ENCODE data around the genes C21orf140 and SMIM34.

DNA sequence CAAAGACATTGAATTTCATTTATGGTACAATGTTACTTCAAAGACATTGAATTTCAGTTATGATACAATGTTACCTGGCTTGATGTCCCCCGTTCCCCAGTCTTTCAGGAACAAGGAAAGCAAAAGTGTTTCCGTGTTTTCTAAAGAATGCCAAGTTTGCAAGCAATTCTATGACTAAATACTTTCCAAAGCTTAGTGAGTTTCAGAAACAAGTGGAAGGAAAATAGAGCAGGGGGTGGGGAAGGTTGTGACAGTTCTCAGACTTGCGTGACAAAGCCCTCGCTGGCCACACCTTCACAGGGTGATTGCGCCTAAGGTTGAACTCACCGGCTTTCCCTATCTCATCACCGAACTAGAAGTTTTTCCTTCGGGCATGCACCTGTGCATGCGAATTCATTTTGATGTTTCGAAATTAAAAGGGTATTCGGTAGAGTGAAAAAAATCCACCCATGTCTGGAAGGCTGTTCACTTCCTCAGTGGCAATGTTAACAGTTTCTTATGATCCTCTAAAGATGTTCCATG is 930 bp upstream of the PAXBP1 start:
- RRBS, 2 experiments = no CpG with 5 or more reads among the region's 11 CpGs

- RRBS, 2 experiments = 1 to 8% methylated on average over 9 to 10 of the region's 48 CpGs
Measured at GRCh38 chr21:33025001-33025828, 520 bp upstream of the OLIG2 start.

- RRBS, 2 experiments = under 1 to 20% methylated on average over 14 of the region's 51 CpGs
Measured at GRCh38 chr21:33109284-33110219, 39.6 kb downstream of the OLIG1 start.

- RRBS, 2 experiments = no CpG with 5 or more reads among the region's 11 CpGs
Measured at GRCh38 chr21:33230798-33231055, 989 bp downstream of the IFNAR2 start.

GRCh38 chr21:33434594-33435373 is 31.6 kb downstream of the IFNGR2 start:
- RRBS, 2 experiments = no CpG with 5 or more reads among the region's 5 CpGs

GRCh38 chr21:33765629-33766549 is 123.6 kb downstream of the ITSN1 start:
- RRBS, 2 experiments = no CpG with 5 or more reads among the region's 4 CpGs

DNA sequence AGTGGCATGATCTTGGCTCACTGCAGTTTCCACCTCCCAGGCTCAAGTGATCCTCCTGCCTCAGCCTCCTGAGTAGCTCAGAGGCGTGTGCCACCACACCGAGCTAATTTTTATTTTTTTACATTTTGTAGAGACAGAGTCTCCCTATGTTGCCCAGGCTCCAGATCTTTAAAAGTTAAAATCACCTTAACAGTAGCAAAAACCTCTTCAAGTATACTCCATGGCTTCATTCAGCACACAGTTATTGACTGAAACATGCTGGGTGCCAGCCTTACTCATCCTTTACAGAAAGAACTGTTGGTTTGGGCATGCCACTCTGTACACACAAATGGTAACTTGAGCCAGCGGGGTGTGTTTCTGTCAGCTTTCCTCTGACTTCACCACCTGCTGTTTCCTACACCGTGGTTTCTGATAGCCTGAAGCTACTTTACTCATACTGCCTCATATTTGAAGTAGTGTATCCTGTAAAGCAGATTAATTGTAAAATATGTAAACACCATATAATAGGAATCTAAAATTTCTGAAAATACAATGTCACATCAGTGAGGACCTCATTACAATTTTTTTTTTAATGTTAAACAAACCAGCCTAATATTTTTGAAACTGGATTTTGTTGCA is 114.0 kb downstream of the ATP5PO start:
- RRBS, 2 experiments = no CpG with 5 or more reads among the region's 4 CpGs

- RRBS, 2 experiments = no CpG with 5 or more reads among the region's 12 CpGs
Measured at GRCh38 chr21:33940649-33941476, 25.3 kb upstream of the ATP5PO start.

DNA sequence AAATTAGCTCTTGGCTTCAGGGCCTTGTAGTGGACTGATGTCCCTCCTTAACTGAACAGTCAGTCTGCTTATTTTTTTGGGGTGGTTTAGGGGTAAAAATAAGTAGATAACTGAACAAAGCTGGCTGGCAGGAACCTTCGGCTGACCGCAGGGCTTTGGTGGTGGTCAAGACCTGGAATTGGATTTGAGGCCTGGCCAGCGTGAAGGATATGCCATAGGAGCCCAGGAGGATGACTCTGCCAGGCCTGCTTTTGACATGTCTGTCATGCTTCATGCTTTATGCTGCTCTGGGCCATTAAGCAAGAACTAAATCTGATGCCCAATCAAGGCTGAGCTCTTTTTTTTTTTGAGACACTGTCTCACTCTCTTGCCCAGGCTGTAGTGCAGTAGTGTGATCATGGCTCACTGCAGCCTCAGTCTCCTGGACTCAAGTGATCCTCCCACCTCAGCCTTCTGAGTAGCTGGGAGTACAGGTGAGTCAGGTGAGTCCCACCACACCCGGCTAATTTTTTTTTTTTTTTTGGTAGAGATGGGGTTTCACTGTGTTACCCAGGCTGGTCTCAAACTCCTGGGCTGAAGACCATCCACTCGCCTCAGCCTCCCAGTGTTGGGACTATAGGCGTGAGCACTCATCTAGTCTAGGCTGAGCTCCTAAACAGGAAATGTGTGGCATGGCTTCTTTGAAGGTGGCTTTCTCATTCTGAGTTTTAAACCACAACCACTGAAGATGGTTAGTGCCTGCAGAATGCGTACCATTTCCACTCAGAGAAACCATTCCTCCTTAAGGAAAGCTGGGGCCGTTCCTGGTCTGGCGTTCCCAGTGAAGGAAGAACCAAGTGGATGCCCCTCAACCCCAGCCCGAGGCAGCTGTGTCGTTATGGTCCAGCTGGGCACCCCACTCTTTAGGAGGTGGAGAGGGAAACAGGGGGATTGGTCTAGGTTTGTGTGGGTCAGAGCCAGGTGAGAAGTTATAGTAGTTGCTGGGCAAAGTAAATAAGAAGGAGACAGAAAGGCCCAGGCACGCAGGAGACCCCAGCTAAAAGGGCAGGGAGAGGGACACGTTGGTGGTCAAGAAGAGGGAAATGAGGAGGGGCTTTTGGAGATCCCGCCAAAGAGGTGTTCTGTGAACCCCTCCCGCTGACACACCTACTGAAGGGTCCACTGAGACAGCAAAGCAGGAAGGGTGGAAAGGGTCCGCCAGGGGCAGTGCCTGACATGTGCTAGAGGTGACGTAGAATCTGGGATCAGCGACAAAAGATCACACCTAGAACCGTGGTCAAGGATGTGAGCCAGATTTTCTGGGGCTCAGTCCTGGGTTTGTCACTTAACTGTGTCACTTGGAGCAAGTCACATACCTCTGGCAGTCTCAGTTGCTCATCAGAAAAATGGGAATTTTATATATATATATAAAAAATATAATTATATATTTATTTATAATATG is 34.3 kb upstream of the ATP5PO start:
- RRBS, 2 experiments = no CpG with 5 or more reads among the region's 19 CpGs

- RRBS, 2 experiments = no CpG with 5 or more reads among the region's 5 CpGs
Measured at GRCh38 chr21:33975292-33975991, 59.8 kb upstream of the ATP5PO start.

- RRBS, 2 experiments = no CpG with 5 or more reads among the region's 4 CpGs
Measured at GRCh38 chr21:34087224-34087734, 13.9 kb downstream of the MRPS6 start.

- RRBS, 2 experiments = no CpG with 5 or more reads among the region's 6 CpGs
Measured at GRCh38 chr21:34333356-34333742, 30.5 kb upstream of the KCNE2 start.

- RRBS, 2 experiments = no CpG with 5 or more reads among the region's 1 CpG
Measured at GRCh38 chr21:34401014-34401450, at the start of gene C21orf140. Gene C21orf140, minus strand, starts transcription at chr21:34401072.

- RRBS, 2 experiments = no CpG with 5 or more reads among the region's 6 CpGs
Measured at GRCh38 chr21:34423689-34424271, at the start of gene SMIM34. Gene SMIM34, minus strand, starts transcription at chr21:34423951.

DNA sequence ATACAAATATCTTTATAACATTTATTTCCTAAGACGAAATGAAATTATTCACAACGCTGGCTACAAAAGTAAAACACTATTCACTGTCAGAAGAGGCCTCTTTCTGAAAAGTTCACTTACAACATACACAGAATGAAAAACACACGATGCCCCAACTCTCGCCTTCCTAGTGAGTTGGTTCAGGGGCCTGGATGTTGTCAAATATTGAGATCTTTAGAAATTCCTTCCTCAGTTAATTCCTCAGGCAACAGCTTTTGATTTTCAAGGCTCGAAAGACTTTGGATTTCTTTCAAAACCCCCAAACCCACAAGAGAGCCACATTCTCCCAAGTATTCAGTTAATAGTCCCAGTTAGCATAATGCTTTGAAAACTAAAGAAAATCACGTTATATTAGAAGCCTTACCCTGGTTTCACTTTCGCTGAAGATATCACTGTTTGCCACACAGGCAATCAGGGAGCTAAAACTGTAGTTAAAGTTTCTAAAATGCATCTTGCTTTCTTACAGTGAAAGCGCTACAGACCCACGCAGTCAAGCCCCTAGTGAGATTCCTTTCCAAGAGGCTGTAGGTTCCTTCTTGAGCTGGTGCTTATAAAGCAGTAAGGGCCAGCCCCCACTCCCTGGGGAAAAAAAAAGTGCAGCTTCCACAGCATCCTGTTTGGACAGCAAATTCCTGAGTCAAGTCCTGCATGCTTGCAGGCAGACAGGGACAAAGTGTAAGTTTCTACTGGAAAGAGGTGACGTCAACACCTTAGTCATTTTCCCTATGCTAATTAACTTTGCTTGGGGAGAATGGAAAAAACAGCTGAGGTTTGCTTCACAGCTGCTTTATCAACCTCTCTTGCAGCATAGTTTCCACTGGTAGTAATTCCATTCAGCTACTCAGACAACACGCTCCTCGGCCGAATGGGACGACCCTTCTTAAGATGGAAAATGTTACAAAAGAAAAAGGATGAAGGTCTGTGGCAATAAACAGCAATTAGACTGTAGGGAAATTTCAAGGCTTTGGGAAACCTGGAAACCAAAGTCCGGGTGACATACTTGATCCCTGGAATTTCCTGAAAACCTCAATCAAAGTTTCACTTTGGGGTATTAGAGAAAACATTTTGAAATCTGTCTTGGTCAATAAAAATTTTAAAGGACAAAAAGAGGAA is 14.6 kb upstream of the KCNE1 start:
- RRBS, 2 experiments = no CpG with 5 or more reads among the region's 15 CpGs

- RRBS, 2 experiments = no CpG with 5 or more reads among the region's 10 CpGs
Measured at GRCh38 chr21:34790101-34790892, 121.5 kb downstream of the CLIC6 start.

DNA sequence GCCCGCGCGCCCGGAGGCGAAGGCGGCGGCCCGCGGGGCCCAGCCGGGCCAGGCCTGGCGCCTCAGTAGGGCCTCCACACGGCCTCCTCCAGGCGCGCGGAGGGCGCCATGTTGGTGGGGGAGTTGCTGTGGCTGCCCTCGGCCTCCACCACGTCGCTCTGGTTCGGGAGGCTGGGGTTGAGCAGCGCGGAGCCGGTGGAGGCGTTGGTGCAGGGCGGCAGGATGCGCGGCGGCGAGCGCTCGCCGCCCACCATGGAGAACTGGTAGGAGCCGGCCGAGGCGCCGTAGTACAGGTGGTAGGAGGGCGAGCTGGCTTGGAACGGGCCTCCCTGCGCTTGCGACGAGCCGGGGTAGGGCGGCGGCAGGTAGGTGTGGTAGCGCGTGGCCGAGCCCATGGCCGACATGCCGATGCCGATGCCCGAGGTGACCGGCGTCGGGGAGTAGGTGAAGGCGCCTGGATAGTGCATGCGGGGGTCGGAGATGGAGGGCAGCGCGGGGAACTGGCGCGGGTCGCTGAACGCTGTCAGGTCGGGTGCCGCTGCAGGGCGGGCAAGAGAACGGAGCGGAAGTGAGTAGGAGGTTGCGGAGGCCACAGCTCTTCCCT is 123.4 kb downstream of the CLIC6 start:
- RRBS, 2 experiments = 96 to 97% methylated on average over 19 to 23 of the region's 69 CpGs

- RRBS, 2 experiments = no CpG with 5 or more reads among the region's 8 CpGs
Measured at GRCh38 chr21:34795450-34796285, 126.9 kb downstream of the CLIC6 start.

DNA sequence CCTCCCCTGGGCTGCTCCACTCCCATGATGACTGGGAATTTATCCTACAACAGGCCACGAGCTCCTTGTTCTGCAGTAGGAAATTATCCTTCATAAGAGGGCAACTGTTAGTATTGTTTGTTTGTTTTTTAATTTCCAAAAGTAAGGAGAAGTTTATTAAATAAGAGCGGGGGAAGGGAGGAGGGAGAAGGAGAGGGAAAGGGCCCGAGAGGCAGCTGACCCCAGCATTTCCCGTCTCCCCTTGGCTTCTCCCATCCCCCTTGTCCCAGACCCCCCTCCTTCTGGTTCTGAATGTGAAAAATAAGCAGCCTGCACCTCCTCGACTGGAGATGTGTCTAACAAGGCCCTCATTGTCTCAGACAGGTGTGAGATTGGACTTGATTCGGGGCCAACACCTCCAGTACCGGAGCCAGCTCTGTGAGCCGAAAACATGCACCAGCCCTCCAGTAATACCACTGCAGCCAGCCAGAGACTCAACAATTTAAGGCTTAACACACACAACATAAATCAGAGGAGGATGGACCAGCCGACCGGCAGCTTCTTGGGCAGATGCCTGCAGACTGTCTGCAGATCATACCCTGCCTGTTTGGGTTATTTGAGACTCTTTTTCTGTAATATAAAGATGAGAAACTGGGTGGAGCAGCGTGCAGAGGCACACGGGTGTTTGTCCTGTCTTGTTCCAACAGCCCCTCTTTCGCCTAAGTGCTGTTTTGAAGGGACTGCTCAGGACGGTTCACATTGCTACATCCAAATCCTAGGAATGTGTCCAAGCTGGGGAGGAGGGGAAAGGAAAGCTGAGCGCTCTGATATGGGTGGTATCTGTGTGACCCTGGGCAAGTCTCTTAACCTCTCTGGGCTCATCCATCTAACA is 149.6 kb downstream of the CLIC6 start:
- RRBS, 2 experiments = no CpG with 5 or more reads among the region's 15 CpGs

DNA sequence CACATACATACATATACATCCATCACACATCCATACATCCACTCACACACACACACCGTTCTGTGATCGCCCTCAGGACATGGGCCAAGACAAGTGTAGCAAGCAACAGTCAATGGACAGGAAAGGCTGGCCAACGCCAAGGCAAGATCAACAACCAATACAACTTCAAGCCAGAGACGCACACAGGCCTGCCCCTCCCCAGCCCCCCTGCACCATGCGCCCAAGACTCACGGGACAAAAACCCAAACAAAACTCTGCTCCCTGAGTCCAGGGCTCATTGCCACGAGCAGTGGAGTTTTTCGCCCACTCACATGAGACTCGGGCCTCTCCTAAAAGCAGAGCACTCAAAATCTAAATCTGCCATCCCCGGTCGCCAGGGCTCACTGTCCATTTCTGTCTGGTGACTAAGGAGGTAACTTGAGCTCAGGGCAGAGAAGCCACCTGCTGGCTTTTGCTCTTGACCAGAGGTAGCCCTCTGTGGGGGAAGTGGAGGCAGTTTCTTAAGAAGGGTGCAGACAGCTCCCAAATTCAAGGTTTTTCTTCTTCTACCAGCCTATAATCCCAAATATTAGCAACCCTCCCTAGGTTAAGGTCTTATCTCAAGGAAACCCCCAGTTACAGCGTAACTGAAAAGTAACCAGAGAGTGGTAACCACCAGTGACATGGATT is 174.8 kb downstream of the CLIC6 start:
- RRBS, 2 experiments = no CpG with 5 or more reads among the region's 12 CpGs

All from NT2/D1 (cell line).